Mesothelial cell of epicardium (in vitro differentiated cells): ENCODE measurements around the genes RRAS2, COPB1, CYP2R1 and CALCA.

DNA sequence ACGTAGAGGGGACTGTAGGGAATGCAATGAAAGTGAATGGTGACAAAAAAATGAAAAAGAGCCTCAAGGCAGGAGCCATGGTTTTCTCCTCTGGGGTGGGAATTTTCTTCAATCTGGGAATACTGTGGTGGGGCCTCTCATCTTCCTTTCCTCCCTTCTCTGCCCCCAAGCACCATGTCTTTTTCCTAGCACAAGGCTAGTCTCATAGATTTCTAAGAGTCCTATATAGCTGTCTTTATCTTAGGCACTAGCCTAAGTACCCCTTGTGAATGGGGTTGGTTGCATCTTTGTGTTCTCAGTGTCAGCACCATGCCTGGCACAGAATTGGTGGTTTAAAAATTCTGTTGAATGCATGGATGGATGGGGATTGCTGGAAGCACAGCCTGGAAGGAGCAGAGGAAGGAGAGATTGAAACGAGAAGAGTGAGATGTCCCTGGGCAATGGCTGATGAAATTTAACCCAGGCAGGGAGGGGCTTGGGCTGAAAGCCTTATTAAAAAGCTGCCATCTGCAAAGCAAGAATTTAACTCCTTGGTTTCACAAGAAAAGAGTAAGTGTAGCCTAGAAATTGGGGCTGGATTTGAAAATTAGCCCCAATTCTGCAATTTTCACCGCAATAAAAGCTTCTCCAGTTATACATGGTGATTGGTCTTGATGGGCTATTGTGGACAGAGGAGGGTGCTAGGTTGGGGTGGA, 126.6 kb downstream of the TEAD1 start:
- PRO-cap = no peak

DNA sequence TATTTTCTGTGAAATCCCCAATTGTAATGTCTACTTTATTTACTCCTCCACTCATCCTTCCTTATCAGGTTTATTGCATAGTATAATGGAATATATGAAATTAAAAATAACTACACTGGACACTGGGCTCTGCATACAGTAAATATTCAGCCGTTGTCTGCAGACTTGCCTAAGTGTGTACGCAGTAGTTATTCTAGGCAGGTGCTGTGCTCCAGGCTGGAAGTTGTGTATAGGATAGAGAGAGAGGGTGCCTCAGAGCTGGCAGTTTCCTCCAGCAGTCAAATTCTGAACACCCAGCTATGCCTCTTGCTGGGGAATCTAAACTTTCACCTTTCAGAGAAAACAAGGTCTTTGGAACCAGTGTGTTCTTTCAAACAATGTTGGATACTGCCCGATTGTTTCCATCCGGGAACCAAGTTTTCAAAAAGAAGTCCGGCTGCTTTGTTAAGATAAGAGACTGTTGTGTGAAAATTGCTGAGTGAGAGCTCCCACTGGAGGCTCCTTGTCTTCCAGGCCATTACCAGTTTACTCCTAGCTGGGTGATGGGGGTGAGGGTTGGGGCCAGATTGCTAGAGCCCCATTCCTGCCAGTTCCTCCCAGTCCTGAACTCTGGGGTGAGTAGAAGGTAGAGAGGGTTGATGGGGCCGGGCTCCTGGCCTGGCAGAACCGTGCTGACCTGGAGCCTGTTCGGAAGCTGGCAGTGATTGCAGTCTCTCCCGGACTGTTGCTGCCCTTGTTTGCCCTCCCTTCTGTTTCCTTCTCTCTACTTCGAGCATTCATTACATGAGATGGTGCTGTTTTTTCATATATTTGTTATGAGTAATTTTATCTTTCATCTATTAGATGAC, 150.1 kb downstream of the TEAD1 start:
- PRO-cap = no peak

DNA sequence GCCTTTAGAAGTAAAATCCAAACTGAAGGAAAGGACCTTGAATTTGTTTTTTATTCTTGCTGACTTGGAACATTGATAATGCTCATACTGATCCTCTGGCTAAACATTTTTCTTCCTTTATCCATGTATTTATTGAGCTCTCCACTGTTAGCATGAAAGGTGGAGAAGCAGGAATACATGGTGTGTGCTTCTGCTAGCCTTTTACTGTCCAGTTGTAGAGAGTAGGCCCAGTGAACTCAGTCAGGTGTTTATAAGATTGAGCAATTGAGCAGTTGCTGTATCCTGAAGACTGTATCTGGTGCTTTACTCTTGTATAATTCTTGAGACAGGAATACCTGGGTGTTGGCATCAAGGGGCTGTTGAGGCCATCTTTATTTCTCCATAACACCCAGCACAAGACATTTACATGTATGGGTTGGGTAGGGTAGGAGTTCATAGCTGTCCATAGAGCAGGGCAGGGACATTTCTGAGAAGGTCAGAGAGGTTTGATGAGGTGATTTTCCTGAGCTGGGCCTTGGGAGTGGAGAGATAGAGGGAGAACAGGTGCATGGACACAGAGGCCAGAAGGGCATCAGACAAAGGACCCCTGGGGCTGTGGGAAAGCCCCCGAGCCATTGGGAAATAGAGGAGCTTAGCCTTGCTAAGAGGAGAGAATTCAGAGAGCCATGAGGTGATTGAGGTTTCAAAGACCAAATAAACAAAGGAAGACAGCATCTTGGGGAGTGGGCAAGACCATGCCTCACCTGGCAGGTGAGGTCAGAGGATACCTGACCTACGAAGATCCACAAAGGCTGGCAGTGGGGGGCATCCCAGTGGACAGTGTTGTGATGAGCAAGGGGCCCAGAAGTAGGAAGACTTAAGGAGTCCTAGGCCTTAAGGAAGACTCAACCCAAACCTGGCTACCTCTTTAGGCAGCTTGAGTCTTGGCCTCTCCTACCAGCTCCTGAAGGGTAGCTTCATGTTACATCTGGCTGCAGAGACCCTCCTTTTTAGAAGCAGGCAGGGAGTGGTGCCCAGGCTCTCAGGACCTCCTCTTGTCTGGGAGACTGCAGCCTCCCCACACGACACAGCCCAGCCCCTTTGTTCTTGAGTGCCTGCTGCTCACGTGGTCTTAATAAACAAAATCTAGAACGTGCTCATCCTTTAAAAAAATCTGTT, 155.7 kb downstream of the TEAD1 start:
- PRO-cap = no peak

GRCh38 chr11:12989373-12989964, 19.6 kb upstream of the RASSF10 start:
- PRO-cap = no peak

DNA sequence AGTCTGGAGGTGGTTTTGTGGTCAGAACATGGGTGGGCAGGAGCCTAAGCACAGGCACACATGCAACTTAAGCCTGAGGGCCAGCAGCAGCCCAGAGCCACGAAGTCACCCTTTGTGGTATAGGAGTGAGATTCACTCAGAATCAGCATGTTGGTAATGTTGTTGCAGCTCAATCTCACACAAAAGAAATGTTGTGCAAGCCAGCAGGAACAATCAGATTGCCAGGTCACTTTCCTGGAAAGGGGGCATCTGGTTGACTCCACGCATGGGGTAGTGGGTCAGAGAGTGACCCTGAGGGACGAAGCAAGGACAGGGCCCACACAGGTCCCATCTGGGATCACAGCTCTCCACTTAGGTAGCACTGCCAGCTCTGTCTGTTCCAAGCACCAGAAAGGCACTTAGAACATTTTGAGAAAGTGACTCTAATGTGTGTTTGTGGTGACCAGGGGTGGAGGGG, 109.5 kb downstream of the RASSF10 start:
- PRO-cap = no peak

- PRO-cap = no peak
These were observed 2.8 kb downstream of the BTBD10 start for GRCh38 chr11:13460219-13460684.

DNA sequence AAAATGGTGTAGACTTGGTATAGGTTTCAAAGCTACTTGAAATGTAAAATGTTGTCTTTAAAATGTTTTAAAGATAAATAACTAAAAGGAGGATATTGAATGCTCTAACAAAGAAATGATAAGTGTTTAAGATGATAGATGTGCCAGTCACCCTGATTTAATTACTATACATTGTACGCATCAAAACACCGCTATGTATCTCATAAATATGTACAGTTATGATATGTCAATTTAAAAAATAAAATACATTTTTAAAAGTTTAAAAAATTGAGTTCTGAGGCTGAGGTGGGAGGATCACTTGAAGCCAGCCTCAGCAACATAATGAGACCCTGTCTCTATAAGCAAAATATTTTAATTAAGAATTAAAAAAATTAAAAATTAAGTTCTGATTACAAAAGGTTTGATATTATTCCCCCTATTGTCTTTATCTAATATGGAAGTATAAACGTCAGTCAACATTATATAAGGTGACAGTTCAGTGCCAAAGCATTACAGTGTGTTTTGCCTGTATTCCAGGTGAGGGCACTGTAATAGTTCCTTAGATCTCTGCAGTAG, 32.8 kb downstream of the FAR1 start:
- PRO-cap = no peak

- PRO-cap = no peak
These were observed 53.2 kb downstream of the SPON1 start for GRCh38 chr11:14015537-14016212.

- PRO-cap = no peak
These were observed 96.8 kb downstream of the RRAS2 start for GRCh38 chr11:14261710-14263130.

GRCh38 chr11:14358748-14359656, at the start of gene RRAS2:
Gene RRAS2, minus strand, starts transcription at chr11:14359183.
- PRO-cap = unidirectional peak, minus-strand start at chr11:14359183

GRCh38 chr11:14380773-14381811, 22.1 kb upstream of the RRAS2 start:
- PRO-cap = no peak

GRCh38 chr11:14499069-14500237, at the start of gene COPB1:
Gene COPB1, minus strand, starts transcription at chr11:14499811.
- PRO-cap = bidirectional peak, plus-strand start at chr11:14499967, minus-strand start at chr11:14499811

DNA sequence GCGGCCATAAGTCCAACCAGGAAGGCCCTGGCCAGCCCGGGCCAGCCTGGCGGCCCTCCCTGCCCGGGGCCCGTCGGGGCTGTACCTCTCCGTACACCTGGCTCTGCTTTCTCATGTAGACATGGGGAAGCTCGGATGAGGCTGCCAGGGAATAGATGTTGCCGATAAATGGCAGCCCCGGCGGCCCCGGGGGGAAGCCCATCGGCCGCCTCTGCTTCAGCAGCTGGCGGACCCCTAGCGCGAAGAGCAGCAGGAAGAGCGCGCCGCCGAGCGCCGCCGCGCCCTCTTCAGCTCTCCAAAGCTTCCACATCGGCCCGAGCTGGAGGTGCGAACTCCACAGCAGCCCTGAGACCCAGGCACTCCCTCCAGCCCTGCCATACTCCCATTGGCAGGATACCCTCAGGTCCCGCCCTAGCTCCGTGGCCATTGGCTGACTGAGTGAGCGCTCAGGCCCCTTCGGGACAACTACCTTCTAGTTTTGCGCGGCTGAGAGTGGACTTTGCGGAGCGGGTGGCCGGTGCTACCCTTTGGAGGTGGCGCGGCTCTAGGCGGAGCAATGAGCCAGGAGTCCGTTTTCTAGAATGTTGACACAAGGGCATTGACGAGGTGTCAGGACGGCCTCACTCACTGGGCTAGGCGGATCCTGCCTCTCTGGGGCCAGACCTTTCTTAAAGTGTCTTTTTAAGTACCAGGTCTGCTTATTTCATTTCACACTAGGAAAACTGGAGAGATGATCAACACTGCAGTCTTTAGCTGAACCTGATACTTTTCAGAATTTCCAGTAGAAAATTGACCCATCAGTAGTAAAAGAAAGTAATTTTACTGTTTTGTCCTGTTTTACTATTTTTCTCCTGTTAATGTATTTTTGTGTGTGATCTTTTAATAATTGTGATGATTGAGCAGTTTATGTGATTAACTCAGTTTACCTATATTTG, at the start of gene CYP2R1:
CYP2R1 (minus strand) TSS at position 336 of the 935 bp plus-strand sequence.
- PRO-cap = no peak

- PRO-cap = no peak
These were observed at the start of gene CALCA for GRCh38 chr11:14972044-14972912. Gene CALCA, minus strand, starts transcription at chr11:14972351.

DNA sequence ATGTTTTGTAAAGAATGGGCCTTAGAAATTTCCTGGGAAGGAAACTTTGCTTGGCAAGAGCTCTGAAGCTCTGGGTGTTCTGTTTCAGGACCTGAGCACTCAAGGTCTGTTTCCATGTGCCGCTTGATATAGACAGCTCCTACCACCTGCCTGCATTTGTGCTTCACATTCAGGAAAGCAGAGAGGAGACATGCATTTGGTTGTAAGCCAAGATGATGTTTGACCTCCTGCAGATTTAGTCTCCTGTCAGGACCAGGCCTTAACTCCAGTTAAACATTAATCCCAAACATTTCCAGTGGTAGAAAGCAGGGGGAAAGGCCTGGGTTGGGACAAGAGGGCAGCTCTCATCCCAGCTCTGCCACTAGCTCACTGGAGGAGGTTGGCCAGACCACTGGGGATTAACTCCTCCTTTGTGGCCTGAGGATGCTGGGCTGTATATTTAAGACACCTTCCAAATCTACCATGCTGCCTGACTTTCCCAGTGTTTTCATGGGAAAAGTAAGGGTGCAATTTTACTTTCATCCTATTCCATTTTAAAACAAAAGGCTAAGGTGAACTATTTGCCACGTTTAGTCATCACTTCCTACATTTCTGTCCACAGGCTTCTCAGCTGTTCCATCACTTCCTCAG, 80.8 kb downstream of the INSC start:
- PRO-cap = no peak

DNA sequence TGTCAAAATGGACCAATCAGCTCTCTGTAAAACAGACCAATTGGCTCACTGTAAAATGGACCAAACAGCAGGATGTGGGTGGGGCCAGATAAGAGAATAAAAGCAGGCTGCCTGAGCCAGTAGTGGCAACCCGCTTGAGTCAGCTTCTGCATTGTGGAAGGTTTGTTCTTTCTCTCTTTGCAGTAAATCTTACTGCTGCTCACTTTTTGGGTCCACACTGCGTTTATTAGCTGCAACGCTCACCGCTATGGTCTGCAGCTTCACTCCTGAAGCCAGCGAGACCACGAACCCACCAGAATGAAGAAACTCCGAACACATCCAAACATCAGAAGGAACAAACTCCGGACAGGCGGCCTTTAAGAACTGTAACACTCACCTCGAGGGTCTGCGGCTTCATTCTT, 447.0 kb downstream of the INSC start:
- PRO-cap = no peak

DNA sequence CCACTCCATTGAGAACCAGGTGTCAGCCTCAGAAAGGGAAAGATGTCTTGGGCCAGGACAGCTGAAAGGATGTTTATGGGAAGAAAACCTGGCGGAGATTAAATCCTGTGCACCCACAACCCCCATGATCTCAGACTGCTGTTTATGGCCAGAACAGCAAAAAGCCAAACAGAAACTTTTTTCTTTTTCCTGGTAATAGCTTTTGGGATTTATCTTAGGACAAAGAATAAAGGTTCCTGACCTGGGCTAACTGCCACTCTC, 612.4 kb downstream of the INSC start:
- PRO-cap = no peak

GRCh38 chr11:15947604-15948470, 408.5 kb downstream of the SOX6 start:
- PRO-cap = no peak

DNA sequence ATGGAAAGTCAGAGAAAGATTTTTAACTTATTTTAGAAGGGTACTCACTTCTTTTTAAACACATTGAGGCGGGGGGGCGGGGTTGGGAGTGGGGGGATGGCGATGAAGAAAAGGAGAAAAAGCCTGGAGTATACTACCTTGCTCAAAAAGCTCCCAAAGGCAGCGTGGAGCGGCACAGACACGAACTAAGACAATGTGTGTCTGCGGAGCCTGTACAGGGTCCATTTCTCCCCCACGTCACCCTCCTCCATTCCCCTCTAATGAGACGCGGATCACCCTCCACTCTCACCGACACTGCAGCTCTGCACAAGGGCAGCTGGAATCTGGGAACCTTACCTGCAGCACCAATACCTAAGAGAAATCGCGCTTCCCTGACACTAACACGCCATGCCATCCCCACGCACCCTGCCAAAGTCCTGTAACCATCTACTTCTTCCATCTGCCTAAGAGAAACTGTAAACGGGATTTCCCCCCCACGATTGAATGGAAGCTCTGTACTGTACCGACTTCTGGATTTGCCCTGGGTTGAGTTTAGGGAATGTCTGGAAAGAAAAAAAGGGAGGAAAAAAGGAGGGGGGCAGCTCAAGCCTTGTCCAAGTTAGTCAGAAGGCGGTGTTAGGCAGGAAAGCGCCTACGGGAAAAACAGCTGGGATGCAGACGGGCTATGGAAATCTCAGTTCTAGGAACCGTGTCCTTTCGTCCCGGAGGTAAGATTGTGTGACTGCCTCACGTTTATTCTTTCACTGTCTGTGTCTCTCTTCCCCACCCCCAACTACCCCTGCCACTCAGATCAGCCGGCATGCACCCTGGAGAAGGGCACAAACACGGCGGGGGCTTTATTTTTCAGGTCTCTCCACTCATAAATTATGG, 125.7 kb upstream of the C11orf58 start:
- PRO-cap = no peak

GRCh38 chr11:16739209-16739926, 921 bp downstream of the C11orf58 start:
- PRO-cap = no peak